ENCODE measurements around a stretch of chr7.

- PRO-cap, 2 experiments = no peak in any of the 2 experiments
Observed at GRCh38 chr7:5429546-5430557, 6.2 kb upstream of the TNRC18 start.

- PRO-cap, 2 experiments = no peak in any of the 2 experiments
Observed at GRCh38 chr7:5491938-5492560, 21.6 kb downstream of the FBXL18 start.

- PRO-cap, 2 experiments = no peak in any of the 2 experiments
Observed at GRCh38 chr7:5495642-5496307, 17.8 kb downstream of the FBXL18 start.

- PRO-cap, 2 experiments = no peak in any of the 2 experiments
Observed at GRCh38 chr7:5528798-5528927, 1.7 kb downstream of the ACTB start.

GRCh38 chr7:5597669-5598728 is 5.4 kb downstream of the FSCN1 start:
- PRO-cap, 2 experiments = no peak in any of the 2 experiments

GRCh38 chr7:5661489-5662487 is 69.2 kb downstream of the FSCN1 start:
- PRO-cap, 2 experiments = no peak in any of the 2 experiments

GRCh38 chr7:5691670-5691884 is 89.9 kb downstream of the RNF216 start:
- PRO-cap, 2 experiments = no peak in any of the 2 experiments

DNA sequence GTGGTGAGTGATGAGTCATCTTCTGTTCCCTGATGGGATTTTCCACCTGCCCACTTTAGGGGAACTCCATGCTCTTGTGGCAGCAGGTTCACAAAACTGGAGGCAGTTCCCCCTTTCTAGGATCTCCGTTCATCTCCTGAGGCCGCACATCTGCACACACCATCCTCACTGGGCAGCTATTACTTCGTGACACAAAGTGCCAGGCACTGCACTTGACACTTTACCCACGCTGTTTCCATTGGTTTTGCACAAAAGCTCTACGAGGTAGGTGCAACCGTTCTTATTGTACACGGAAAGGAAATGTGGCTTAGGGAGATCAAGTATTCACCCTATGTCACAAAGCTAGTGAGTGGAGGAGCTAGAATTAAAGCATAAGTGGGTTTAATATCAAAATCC is 80.2 kb downstream of the RNF216 start:
- PRO-cap, 2 experiments = peak in 1 of 2 experiments; most common minus-strand start position 250 of the sequence (in 1)

DNA sequence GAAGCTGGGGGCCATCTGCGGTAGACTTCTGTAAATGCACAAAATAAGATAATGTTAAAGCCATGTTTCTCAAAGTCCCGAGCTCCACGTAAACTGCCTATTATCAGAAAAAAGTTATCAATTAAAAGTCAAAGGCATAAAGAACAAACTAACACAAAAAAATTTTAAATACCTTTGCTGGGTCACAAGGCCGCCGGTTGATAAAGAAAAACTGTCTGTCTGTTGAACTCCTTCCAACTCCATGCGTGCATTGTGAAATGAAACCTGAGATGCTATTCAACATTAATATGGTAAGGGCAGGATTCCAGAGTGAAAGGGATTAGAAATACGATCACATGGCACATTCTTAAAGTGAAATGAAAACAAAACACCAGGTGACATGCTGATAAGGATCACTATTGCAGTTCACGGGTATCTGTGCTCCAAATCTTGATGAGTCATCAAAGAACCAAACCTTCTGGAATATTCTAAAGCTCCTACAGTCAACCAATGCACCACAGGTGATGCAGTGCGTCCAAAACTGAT is 13.4 kb downstream of the PMS2 start:
- PRO-cap, 2 experiments = no peak in any of the 2 experiments

DNA sequence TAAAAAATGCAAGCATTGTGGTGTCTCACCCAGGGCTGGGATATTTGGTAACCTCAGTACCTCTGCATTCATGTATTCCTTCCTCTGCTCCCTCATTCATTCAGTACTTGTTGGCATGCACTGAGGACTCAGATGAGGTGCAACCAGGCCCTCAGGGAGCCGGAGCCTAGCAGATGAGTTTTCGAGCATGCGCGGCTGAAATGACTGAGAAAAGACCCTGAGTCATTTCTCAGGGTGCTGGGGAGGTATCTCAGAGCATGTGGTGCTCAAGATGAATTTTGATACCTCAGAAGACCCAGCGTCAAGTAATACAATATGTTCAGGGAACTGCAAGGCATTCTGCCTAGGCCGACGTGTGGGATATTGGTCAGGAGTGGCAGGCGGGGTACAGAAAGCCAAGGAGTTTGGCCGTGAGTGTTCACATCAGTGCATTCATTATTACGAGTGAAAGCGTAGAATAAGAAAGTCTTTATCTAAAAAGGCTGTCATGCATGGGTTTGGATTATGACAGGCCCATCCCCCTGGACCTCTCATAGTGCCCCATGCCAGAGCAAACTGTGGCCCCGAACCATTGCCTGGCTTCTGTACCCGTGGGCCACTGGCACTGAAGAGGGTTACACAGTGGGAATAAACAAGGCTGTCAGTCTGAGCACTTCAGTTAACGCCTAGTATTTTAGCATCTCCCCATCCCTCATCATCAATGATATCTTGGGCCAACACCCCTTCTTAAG is 7.5 kb downstream of the AIMP2 start:
- PRO-cap, 2 experiments = no peak in any of the 2 experiments

DNA sequence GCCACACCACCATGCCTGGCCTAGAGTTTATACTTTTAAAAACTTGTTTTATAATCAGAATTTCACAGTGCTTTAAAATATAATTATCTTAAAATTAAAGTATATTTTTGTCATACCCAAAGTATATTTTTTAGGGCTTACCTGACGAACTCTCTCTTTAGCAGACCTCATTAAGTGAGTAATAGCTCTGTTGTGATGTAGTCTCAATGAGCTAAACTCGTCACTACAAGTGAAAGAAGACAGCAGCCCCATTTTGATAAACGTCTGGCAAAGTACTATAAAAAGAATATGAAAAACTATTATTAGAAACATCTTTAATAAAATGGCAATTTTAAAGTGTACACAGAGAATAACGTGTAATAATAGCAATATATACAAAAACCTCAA is 9.2 kb downstream of the EIF2AK1 start:
- PRO-cap, 2 experiments = no peak in any of the 2 experiments

DNA sequence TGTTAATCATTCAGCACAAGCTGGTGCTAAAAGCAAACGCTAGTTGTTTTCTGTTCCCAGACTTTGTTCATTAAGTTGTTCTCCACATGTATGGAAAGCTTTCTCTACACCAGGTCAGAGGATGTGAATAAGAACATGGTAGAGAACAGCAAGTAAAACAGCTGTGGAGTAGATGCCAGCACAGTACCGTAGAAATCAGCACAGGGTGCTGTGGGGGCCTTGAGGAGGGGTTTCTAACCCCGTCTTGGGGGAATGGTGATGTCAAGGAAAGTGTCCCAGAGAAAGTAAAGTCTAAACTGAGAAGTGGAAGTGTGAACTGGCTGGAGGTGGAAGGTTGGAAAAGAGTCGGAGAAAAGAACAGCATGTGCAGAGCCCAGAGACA is 4.1 kb downstream of the USP42 start:
- PRO-cap, 2 experiments = no peak in any of the 2 experiments

GRCh38 chr7:6152236-6152962 is 47.6 kb downstream of the USP42 start:
- PRO-cap, 2 experiments = no peak in any of the 2 experiments

- PRO-cap, 2 experiments = no peak in any of the 2 experiments
Observed at GRCh38 chr7:6164443-6165277, 59.9 kb downstream of the USP42 start.

- PRO-cap, 2 experiments = peak in 1 of 2 experiments; most common plus-strand start chr7:6221611 (in 1); most common minus-strand start chr7:6221458 (in 1)
Observed at GRCh38 chr7:6221310-6221725, 51.1 kb downstream of the CYTH3 start.

GRCh38 chr7:6256384-6257090 is 15.9 kb downstream of the CYTH3 start:
- PRO-cap, 2 experiments = no peak in any of the 2 experiments

GRCh38 chr7:6402094-6403185 is 28.1 kb downstream of the RAC1 start:
- PRO-cap, 2 experiments = no peak in any of the 2 experiments

- PRO-cap, 2 experiments = no peak in any of the 2 experiments
Observed at GRCh38 chr7:6419167-6419843, 28.4 kb downstream of the DAGLB start.

DNA sequence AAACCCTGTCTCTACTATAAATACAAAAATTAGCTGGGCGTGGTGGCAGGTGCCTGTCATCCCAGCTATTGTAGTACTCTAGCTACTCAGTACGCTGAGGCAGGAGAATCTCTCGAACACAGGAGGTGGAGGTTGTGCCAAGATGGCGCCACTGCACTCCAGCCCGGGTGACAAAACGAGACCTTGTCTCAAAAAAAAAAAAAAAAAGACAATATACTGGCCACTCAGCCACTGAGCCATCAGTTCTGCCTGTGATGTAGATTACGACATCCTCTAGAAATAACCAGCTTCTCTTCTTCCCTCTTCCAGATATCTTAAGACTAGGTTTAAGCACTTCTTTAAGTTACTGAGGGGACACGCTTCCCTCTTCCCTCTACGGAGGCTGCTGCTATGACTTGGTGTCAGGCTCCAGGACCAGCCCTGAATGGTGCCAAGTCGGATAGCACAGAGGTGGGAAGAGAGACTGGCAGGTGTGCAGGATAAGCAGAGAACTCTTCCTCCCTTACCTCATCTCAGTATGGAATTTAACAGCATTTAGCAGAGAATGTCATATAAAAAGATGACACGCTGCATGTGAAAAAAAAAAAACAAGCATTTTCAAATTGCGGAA is 14.0 kb downstream of the DAGLB start:
- PRO-cap, 2 experiments = no peak in any of the 2 experiments

DNA sequence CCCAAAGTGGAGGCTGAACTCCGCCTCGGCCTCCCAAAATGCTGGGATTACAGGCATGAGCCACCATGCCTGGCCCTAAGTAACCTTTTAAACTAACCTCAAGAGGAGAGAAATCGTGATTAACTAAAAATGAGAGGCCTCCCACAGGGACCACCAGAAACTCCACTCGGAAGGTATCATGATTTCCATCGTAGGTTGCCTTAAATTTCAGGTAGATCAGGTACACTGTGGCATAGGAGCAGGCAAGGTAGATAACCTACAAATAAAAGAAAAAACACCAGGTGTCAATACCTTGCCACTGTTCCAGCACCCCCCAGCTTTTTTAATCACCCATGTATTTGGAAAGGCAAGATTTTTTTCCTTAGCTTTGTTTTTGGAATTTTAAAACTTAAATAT is 14.5 kb downstream of the KDELR2 start:
- PRO-cap, 2 experiments = no peak in any of the 2 experiments

All from cytotoxic T cell (primary cell).